ReNcell CX (cell line): ENCODE results near the gene ANKRD36B.

- PRO-cap, result no peak
Measured at GRCh38 chr2:96786925-96787280, 26.2 kb downstream of the CNNM4 start.

GRCh38 chr2:96789400-96789649 lies 26.7 kb upstream of the CNNM3 start:
- PRO-cap, result no peak

- PRO-cap, result no peak
Measured at GRCh38 chr2:96792655-96793222, 23.3 kb upstream of the CNNM3 start.

- PRO-cap, result no peak
Measured at GRCh38 chr2:96819194-96819693, 3.2 kb downstream of the CNNM3 start.

- PRO-cap, result no peak
Measured at GRCh38 chr2:96887414-96887965, 17.6 kb upstream of the SEMA4C start.

- PRO-cap, result no peak
Measured at GRCh38 chr2:97194668-97195123, 81.7 kb downstream of the ANKRD36 start.

- PRO-cap, result no peak
Measured at GRCh38 chr2:97215183-97215863, 102.4 kb downstream of the ANKRD36 start.

DNA sequence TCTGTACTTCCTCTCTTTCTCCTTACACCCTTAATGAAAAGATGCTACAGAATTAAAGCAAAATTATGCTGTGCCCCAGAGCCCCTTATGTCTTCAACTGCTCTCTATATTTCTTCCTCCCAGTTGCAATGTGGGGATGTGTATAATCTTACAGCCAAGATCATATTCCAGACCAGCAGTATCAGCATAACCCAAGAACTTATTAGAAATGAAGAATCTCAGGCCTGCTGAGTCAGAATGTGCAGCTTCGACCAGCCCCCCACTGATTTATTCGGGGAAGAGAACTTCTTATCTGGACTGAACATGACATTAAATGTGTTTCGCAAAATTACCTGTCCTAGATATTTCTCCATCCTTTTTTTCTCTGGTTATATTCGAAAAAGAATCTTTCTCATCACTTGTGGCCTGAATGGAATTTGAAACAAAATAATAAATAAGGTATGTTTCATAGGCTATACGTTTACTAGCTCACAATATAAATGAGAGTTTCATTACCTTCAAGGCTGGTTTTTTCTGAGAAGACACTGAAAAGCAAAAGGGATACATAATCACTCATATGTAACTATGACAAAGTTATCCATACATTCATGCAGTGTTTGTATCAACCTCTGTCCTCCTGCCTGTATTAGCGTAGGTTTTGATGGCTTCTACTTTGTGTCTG lies 38.6 kb downstream of the ANKRD36B start:
- PRO-cap, result no peak

DNA sequence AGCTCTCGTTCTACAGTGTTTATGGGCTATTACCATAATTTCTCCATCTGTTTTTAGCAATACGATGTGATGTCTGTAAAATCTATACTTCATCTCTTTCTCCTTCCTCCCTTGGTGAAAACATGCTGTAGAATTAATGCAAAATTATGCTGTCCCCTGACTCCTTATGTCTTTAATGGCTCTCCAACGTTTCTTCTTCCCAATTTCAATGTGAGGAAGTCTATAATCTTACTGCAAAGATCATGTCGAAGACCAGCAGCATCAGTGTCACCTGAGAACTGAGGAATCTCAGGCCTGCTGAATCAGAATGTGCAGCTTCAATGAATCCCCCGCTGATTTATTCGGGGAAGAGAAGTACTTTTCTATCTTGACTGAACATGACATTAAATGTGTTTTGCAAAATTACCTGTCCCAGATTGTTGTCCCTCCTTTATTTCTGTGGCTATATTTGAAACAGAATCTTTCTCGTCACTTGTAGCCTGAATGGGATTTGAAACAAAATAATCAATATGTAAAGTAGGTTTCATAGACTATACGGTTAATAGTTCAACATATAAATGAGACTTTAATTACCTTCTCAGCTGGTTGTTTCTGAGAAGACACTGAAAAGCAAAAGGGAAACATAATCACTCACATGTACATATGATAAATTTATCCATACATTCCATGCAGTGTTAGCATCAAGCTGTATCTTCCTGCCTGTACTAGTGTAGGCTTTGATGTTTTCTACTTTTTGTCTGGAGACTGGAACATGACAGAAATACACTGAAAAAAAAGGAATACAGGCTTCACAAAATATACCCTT lies 31.1 kb downstream of the ANKRD36B start:
- PRO-cap, result no peak

DNA sequence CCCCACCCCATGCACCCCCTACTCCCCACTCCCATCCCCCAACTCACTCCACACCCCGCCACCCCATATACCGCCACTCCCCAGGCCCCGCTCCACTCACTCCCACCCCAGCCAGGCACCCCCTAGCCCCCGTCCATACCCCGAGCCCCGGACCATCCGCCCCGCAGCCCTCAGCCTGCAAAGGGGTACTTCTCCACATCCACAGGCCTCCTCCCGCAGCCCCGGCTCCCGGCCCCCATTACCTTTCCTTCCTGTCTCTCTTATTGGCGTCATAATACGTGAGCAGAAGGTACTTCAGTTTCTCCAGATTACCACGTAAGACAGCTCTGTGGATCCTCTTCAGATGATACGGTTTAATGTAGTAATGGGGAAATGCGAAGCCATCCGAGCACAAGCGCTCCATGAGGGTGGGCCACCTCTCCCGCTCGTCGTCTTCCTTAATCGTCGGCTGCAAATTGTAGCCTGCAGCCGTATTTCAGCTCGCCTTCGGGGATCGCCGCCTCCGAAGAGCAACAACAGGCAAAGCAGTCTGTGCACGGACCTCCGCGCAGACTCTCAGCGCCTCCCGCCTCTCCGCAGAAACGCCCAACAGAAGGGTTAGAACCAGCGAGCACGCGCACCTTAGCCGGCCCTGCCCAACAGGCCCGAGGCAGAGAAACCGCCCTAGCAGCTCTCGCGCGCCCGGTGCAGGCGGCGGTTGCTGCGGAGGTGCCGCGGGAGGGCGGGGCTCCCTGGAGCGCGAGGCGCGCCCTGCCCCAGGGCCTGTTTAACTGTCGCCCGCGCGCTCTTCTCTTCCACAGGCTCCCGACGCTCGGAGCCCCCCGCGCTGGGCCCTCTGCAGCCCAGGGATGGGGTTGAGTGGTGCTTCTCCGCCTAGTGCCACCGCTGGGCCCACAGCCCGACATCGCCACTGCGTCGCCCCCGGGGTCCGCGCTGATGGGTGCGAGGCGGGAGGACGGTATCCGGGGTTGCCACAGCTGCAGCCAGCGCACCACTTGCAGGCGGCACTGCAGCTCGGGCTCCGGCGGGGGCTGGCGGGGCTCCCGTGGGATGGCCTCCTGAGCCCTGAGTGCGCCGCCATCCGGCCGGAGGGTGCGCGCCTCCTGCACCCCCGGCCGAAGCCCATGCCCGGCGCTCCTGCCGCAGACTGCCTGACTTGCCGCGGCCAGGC lies at the start of gene ANKRD36B:
Gene ANKRD36B (minus strand): TSS at position 595 of the 1,171 bp plus-strand sequence.
- PRO-cap, result bidirectional peak, plus-strand start at position 803 of the sequence, minus-strand start at position 536 of the sequence

- PRO-cap, result no peak
Measured at GRCh38 chr2:97637023-97637718, 8.7 kb upstream of the COX5B start.

DNA sequence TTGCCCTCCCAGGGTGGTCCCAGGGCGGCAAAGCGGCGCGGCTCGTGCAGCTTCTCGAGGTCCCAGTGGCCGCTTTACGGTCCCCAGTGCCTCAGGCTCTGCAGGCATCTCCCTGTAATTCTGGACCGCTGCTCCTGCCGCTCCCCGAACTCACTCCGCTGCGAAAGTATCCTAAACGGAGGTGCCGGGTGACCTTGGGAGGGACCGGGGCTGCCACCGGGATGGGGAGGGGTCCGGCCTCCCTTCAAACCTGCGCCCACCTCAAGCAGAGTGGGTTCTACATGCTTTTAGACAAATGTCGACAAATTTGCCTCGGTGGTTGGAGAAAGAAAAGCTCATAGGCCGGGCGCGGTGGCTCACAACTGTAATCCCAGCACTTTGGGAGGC lies 357 bp downstream of the COX5B start:
- PRO-cap, result no peak

DNA sequence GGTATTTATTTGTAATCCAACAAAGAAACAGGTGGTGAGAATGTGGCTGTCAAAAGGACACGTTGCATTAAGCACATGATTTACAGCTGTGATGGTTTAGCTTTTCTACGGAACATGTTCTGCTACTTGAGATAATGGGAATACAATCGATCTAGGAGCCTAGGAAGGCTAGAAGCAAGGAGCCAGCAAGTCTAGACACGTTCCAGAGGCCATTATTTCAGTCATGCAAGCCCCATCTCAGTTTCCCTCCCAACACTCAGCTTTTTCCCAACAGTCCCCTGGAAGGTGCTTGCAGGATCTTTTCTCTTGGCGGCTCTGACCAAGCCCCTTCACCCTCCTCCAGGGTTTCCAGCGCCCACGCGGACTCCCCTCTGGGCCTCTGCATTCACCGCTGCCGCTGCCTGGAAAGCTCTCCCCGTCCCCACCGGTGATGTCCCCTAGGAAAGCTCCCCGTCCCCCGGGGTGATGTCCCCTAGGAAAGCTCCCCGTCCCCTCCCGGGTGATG lies 27.7 kb downstream of the ZAP70 start:
- PRO-cap, result no peak

- PRO-cap, result no peak
Measured at GRCh38 chr2:97786906-97787822, 73.8 kb downstream of the ZAP70 start.

DNA sequence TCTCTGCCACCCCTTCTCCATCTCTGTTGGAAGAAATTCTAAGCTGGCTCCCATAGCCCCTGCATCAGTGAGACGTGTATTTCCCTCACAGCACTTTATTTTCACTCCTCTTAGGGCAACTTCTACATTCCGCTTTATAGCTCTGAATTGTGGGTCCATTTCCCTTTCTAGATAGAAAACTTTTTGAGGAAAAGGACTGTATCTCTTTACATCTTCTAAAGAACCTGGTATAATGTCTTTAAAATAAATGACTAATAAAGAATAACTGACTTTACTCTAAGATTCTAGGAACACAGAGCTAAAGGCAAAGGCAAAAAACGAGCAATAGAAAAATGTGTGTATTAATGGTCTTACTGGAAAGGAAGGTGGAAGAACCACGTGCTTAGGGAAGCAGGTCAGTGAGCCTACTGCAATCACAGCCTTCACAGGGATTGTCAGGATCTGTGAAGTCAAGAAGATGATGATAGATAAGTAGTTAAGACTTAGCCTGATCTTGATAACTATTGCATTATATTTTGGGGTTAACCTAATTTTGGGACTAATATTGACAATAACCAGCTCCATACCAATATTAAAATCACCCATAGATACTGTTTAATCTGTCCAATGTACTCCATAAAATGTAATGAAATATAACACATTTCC lies 96.1 kb downstream of the ZAP70 start:
- PRO-cap, result no peak

- PRO-cap, result no peak
Measured at GRCh38 chr2:97811078-97811762, 97.8 kb downstream of the ZAP70 start.

- PRO-cap, result no peak
Measured at GRCh38 chr2:97870233-97870916, 125.4 kb downstream of the TMEM131 start.

DNA sequence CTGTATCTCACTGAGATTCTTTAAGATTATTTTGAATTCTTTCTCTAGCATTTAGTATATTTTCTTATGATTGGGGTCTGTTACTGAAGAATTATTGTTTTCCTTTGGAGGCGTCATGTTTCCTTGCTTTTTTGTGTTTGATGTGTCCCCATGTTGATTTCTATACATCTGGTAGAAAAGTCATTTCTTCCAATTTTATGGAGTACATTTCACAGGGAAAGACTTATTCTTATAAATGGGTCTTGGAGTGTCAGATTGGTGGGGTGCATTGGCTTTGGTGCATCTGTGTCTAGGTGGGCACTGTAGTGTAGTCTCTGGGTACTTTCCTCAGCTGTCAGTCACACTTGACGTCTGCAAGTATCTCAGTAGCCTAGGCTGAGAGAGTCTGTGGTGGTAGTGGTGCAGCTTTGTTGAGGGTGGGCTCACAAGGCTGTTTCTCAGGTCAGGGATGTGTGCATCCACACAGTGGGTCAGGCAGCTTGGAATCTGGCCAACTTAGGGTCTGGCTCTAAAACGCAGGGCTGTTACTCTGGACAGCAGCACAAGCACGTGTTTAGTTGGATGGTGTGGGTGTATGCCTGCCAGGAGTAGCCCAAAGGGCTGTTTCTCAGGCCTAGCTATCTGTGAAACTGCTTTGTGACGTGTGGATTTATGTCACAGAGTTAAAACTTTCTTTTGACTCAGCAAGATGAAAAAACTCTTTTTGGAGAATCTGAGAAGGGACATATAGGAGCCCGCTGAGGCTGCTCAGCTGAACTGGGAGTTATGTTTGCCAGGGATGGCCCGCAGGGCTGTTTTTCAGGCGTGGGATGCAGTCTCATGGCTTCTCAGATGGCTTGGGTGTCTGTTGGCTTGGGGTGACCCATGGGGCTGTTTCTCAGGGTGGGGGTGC lies 109.3 kb downstream of the TMEM131 start:
- PRO-cap, result no peak

GRCh38 chr2:98295277-98295798 lies 50.9 kb upstream of the CNGA3 start:
- PRO-cap, result no peak

- PRO-cap, result no peak
Measured at GRCh38 chr2:98454304-98455030, 9.8 kb downstream of the INPP4A start.